ENCODE measurements around the genes MTHFD2L, FAM47E and STBD1.

- PRO-cap, result no peak
Measured at GRCh38 chr4:73147195-73147897, 77.8 kb upstream of the COX18 start.

- PRO-cap, result no peak
Measured at GRCh38 chr4:73155555-73156706, 86.4 kb upstream of the COX18 start.

DNA sequence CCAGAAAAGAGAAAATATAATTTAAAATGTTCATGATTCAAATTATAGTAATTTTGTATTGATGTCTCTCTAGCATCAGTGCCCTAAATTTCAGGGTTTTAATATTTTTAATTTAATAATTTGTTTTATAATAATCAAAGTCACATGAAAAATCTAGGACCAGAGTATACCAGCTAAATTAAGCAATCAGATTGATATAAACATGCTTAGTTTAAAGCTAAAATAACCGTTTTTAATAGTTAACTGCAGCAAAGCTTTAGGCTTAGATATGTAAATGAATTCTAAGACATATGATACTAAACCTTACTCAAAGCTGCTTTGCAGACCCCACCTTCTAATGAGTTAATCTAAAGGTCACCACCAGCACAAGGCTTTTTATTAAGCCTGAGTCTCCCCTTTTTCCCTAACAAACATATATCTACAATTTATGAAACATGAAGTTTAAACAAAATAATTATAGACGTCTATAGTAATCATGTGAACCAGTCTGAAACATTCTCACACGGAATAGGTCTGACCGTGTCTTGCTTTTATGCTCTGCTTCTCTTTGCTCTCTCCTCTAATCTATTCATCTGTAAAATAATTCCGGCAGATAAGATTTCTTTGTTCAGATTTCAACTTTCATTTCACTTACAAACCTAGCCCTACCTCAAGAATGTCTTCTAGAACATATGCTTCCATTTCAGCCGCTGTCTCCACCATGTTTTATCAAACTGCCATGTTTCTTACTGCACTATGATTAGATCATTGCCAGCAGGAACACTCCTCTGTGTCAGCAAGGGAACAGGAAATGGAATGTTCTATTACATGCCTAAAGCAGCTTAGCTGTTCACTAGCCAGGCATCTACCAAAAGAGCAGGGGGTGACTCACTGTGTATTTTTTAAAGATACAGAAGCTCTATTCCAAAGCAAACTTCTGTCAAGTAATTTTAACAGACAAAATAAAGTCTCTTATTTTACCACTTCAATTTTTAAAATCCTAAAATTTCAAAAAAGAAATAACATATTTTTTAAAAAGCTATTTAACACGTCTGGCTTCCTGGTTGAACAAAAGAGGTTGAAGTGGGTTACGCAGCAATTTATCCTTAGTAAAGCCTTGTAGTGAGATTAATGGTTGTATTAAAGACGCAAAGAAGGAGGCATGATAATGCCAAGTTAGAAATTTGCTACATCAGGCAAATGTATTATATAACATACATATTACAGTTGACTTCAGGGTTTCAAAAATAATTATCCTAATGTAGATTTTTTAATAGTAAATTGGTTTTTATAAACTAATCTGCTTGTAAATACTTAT is 35.8 kb downstream of the ANKRD17 start:
- PRO-cap, result no peak

- PRO-cap, result no peak
Measured at GRCh38 chr4:73229338-73230066, 29.1 kb downstream of the ANKRD17 start.

DNA sequence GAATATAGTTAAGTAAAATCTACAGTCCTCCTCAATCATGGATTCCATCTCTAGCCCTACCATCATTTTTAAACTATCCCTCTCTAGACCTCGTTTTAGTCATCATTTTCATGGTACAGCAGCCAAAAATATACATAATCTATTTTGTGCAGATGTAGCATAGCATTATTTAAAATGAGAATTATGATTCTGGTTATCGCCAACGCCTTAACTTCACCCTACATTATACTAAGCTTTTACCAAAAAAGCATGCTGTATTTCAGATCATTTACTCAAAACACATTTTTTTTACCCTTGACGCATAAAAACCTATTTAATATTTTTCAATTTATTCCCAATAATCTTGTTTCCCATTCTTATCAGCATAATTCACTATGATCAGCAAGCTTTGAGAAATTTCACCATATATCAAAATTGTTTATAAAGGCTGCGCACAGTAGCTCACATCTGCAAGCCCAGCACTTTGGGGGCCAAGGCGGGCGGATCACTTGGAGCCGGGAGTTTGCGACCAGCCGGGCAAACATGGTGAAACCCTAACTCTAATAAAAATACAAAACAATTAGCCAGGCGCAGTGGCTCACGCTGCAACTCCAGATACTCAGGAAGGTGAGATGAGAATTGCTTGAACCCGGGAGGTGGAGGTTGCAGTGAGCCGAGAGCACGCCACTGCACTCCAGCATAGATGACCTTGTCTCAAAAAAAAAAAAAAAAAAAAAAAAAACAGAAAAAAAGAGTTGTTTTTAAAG is 8.5 kb downstream of the ANKRD17 start:
- PRO-cap, result no peak

DNA sequence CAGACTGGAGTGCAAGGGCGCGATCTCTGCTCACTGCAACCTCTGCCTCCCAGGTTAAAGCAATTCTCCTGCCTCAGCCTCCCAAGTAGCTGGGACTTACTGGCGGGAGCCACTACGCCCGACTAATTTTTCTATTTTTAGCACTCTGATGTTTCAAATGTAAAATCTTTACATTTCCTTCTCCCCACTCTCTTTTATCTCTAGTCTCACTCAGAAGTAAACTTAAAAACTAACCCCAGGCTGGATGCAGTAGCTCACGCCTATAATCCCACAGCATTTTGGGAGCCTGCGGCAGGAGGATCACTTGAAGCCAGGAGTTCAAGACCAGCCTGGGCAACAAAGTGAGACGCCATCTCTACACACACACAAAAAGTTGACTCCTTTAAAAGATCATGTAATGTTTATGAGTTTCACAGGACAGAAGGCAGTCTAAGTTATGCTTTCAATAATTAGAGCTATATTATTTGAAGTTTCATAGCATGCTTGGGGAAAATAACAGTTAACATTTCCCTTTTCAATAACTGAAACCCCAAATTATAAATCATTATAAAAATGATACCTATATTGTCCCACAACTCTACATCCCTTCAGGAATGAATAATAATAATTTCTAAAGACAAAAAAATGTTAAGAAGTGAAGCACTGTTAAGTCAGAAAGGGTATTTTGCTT is 7.7 kb downstream of the ANKRD17 start:
- PRO-cap, result no peak

GRCh38 chr4:73378624-73379374 is 25.3 kb upstream of the ALB start:
- PRO-cap, result no peak

GRCh38 chr4:74157529-74158763 is at the start of gene MTHFD2L:
Gene MTHFD2L (plus strand): TSS chr4:74158118.
- PRO-cap, result bidirectional peak, plus-strand start at chr4:74158113, minus-strand start at chr4:74158008

DNA sequence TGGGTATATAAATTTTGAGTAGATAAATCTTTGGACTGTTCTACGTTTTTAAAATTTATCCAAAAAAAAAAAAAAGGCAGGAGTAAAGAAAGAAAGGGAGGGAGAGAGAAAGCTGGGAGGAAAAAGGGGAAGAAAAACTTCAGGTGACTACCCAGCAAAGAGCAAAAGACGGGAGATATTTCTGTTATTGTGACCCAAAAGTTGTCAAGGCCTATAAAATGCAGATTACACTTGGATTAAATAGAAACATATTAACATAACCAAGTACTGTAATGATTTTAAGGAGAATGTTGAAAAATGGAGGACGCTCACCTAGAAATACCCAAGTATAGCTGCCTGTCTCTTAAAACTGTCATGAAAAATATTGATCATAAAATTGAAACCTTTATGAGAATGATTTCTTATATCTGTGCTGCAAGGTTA is 24.1 kb downstream of the EPGN start:
- PRO-cap, result no peak

DNA sequence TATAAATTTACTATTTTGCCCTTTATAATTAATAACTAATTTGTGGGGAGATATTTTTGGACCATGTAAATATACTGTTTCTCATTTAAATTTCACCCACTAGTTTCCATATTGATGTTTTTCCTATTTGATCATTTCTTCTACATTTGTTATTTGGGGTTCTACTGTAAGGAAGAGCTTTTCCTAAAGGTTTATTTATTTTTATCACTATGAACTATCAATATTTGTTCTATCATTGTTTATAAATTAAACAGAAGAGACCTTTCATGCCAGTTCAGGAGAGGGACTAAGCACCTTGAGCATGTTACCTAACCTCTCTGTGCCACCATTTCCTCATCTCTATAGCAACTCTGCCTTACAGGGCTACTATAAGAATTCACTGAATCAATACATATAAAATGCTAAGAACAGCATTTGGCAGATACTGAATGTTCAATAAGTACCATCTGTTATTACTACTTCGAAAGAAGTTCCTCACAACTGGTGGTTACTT is 32.7 kb downstream of the EREG start:
- PRO-cap, result no peak

DNA sequence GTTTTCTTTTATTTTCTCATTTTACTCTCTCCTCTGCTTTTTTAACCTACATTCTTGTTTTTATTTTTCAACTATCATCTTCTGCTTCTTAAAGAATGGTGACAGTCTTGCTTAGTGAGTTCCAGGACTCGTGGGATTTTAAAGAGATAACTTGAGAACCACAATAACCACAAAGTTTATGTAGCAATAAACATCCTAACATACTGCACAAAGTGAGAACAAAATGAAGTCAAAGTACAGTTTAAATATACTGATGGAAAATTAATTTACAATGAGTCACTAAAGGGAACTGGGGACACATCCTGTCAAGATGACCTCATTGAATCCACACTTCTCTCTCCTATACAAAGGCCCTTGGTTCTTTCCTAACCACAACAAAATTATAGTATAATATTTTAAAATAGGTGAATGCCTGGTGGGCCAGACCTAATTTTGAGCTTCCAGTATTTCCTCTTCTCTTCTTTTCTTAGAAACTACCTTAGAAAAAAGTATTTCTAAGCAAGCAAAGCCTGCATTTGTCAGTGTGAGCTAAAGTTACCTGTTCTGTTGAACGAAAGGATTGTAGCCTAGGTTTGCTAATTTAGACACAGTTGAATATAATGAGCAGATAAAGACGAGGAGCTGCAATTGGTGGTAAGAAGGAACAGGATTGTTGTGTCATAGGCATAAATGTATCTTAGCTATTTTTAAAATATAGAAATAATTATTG is 169.5 kb downstream of the BTC start:
- PRO-cap, result no peak

DNA sequence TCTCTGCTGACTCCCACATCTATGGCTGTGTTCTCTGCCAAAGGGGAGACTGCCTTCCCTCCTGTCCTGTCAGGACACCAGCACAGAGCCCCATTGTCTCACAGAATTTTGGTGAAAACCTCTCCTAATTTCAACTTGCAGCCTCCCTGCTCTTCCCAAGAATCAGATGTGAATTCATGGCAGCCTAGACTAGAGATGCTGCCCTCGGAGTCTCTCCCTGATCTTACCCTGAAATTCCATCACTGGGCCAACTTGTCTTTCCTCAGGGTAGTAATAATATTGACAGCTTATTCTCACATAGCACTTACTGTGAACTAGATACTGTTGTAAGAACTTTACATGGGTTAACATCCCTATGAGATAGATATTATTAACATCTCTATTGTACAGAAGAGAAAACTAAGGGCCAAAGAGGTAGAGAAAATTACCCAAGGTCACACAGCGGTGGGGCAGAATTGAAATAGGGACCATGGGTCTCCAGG is 118.8 kb downstream of the PARM1 start:
- PRO-cap, result unidirectional peak, minus-strand start at position 215 of the sequence

- PRO-cap, result no peak
Measured at GRCh38 chr4:75249841-75250275, 264.3 kb downstream of the RCHY1 start.

DNA sequence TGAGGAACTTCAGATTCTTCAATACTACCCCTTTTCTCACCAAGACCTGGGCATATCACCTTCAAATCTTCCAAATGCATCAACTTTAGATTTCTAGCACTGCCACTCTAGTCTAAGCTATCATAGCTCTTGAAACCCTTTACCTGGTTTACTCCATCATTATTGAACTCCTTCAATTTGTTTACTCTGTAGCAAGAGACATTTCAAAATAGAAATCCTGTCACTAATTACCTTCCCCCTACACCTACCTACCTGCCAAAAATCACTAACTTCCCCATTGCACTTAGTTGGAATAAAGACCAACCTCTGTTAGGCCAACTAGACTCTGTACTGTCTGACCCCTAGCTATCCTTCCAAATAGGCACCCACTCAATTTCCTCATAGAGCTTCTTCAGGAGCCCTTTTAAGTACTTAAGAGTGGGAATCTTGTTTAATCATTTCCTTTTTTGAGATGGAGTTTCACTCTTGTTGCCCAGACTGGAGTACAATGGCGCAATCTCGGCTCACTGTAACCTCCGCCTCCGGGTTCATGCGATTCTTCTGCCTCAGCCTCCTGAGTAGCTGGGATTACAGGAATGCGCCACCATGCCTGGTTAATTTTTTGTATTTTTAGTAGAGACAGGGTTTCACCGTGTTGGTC is 8.8 kb upstream of the CDKL2 start:
- PRO-cap, result no peak

GRCh38 chr4:75649455-75649656 is 19.0 kb upstream of the CDKL2 start:
- PRO-cap, result no peak

GRCh38 chr4:75723366-75723905 is 941 bp upstream of the USO1 start:
- PRO-cap, result unidirectional peak, plus-strand start at chr4:75723616

GRCh38 chr4:75723906-75724281 is 483 bp upstream of the USO1 start:
- PRO-cap, result no peak

DNA sequence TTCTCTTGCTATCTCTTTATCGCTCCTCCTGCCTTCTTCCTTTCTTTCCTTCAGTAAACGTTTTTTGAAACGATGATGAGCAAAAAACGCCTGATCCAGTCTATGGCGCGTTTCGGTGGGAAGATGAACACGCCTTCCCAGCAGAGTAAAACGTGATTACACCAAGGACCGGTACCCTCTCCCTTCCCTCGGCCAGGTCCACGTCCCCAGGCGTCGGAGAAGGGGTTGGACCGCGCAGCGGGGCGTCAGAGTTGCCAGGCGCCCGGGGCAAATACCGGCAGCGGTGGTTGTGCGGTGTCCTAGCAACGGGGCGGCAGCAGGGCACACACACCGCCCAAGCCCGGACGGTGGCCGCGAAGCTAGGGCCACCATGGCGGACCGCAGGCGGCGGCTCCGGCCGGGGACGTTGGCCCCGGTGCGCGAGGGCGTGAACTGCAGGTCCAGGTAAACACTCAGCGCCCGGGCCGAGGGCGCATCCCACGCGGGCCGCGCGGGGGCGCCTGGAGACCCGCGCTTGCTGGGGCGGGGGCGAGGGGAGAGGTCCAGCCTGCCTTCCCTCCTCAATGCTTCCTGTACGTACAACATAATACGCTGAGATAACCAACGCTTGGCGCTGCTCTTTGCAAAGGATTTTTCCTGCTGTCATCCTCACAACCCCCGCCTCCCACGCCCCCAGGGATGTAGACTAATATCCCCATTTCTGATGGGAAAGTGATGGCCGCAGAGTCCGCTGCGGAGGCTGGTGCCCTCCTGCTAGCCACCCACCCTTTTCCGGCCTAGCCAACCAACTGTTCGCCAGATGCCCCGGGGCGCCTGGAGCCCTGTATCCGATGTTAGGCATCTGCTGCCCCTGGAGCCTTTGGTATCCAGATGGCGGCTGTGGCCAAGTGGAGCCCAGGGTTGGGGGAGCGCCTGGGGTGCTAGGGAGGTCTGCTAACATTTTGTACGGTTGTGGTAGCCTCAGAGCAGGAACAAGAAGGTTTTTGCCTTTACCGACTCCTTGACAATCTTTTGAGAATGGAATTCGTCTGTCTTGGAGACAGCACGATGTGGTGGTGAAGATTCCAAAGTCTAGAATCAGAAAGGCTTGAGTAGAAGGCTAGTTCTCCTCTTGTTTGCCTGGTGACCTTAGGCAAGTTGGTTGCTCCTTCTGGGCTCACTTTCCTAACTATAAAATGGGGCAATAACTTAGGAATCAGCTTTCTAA is at the start of gene FAM47E:
Gene FAM47E (plus strand): TSS at position 345 of the 1,207 bp plus-strand sequence.
- PRO-cap, result bidirectional peak, plus-strand start at position 362 of the sequence, minus-strand start at position 227 of the sequence

- PRO-cap, result no peak
Measured at GRCh38 chr4:76278536-76279148, 27.1 kb downstream of the FAM47E start.

GRCh38 chr4:76305842-76307001 is at the start of gene STBD1:
Gene STBD1 (plus strand): TSS chr4:76306733.
- PRO-cap, result bidirectional peak, plus-strand start at chr4:76306392, minus-strand start at chr4:76306315; bidirectional peak, plus-strand start at chr4:76306742, minus-strand start at chr4:76306507